Right cardiac atrium (tissue), 1 donor: ENCODE results near the genes MVB12B and GARNL3.

GRCh38 chr9:125315464-125316266 lies 54.0 kb downstream of the GAPVD1 start:
- PRO-cap = no peak

GRCh38 chr9:125374464-125375125 lies 113.0 kb downstream of the GAPVD1 start:
- PRO-cap = no peak

GRCh38 chr9:125530005-125530583 lies 176.9 kb downstream of the MAPKAP1 start:
- PRO-cap = no peak

DNA sequence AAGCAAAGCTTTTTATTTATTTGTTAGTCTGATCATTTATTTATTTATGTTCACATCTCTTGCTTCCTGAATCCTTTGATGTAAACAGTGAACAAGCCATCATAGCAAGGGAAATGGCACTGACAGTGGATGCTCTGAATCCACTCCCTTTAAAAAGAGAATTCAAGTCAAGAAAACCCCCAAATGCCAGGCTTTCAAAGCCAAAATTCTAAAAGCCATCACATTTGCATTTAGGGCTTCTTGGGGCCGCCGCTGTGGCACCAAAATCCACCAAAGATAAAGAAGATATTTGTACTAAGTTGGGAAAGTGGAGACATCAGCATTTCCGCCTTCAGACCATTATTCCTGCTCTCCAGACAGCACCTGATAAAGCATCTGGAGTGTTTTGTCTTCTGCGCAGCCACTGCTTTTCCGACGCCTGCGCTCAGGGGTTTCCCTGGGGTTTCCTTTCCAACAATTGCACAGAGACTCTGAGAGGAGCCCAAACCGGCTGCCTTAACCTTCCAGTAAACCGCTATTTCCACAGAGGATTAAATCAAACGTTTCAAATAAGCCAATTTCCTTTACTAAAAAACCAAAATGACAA lies 98.7 kb downstream of the MAPKAP1 start:
- PRO-cap = no peak

DNA sequence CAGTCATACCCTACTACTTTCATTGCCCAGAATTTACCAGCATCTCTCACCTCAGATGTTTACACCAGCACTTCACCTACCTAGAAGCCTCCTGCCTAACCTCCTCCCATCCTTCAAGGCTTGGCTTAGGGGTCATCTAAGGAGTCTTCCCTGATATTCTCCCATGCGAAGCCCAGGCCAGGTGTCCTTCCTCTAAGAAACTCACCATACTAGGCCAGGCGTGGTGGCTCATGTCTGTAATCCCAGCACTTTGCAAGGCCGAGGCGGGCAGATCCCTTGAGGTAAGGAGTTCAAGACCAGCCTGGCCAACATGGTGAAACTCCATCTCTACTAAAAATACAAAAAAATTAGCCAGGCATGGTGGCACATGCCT lies 75.3 kb downstream of the MAPKAP1 start:
- PRO-cap = no peak

- PRO-cap = no peak
Observed at GRCh38 chr9:125649198-125649728, 57.7 kb downstream of the MAPKAP1 start.

DNA sequence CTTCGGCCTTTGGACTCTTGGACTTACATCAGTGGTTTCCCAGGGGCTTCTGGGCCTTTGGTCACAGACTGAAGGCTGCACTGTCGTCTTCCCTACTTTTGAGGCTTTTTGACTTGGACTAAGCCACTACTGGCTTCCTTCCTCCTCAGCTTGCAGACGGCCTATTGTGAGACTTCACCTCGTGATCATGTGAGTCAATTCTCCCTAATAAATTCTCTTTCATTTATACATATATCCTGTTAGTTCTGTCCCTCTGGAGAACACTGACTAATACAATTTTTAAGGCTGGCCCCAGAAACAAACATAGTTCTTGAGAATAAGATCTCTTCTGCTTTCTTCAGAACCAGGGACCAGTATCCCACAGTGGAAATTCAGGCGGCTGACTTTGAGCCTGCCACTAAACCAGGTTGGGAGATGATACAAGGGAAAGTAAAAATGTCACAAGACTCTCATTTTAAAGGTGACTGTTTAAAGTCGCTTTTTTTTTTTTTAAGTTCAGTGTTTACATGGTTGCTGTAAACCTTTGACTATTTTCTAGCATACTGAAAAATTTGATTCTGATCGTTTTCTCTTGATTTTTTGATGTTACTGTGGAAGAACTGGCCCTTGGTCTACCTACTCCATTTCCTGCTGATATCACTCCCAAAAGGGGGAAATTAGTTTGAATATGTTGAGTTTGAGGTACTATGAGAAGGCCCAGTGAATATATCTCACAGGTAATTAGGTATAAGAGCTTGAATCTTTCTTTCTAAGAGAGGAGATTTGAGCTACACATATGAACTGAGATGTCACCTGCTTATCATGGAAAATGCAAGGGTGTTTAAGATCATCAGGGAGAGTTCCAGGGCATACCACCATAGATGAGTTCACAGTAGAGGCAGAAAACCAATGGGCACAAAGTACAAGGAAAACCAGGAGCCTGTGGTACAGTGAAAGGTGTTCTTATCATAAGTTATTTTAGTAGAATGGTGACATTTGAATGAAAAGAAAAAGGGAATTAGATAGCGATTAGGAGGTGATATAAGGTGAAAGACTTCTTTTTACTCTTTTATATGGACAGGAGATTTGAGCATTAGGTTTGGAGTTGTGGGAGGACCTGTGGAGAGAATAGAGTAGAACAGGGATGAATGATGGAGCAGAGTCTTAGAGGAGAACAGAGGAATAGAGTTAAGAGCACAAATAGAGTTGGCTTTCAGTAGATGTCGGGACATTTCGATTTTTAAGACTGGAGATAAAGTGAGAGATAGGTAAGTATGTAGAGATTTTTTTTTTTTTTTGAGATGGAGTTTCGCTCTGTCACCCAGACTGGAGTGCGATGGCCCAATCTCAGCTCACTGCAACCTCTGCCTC lies 38.8 kb downstream of the PBX3 start:
- PRO-cap = no peak

GRCh38 chr9:126150874-126151556 lies 175.6 kb upstream of the MVB12B start:
- PRO-cap = no peak

- PRO-cap = bidirectional peak, plus-strand start at chr9:126326661, minus-strand start at chr9:126326691; bidirectional peak, plus-strand start at chr9:126326940, minus-strand start at chr9:126326772; bidirectional peak, plus-strand start at chr9:126327148, minus-strand start at chr9:126327067
Observed at GRCh38 chr9:126326432-126327502, at the start of gene MVB12B. Gene MVB12B (plus strand): TSS chr9:126326829.

DNA sequence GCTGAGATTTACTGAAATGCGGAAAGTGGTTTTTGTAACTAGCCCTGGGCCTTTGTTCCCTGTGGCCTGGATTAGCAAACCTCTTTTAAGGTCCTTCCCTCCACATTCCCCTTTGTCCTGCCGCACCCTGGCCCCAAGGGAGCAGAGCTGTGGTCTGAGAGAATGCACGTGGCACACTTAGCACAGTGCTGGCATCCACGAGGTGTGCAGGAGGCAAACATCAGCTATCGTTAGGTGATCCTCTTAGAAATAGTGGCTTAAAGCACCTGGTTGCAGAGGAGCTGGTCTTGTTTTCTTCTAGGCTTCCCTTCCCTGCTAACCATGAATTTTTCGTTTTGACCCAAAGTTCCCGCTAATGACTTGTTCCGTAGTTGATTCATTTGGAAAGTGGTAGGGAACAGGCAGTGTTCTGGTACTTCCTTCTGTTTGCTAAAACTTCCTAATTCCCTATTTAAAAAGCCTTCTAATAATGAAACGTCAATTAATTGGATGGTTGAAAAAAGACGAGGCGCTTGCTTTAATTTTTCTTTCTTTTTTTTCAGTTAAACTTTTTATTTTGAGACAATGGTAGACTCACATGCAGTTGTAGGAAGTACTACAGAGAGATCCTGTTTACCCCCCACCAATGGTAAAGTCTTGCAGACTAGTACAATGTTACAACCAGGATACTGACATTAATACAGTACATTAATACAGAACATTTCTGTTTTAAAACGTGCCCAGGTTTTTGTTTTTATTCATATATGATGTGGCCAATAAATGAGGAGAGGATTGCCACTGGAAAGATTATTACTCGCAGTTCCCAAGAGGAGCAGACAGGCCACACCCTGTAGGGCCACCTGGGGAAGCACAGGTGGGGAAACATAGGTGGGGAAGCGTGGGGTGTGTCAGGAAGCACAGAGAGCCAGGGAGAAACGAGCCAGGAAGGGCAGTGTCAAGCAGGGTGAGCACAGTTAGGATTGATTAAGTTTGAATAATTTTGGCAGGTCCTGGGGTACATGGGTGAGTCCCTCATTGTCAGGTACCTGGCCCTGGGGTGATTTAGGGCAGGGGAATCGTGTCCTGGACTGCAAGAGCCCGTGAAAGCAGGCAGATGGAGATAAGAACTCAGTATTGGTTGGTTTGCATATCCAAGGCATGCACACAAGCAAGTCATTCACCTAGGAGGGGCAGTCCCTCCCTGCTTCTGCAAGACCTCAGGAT lies 22.0 kb downstream of the MVB12B start:
- PRO-cap = no peak

GRCh38 chr9:126661392-126662183 lies 47.9 kb downstream of the LMX1B start:
- PRO-cap = no peak

- PRO-cap = no peak
Observed at GRCh38 chr9:126664966-126665555, 51.3 kb downstream of the LMX1B start.

- PRO-cap = no peak
Observed at GRCh38 chr9:126964881-126965602, 50.5 kb downstream of the RALGPS1 start.

- PRO-cap = no peak
Observed at GRCh38 chr9:126986626-126986991, 72.0 kb downstream of the RALGPS1 start.

GRCh38 chr9:127079039-127079552 lies 43.3 kb downstream of the ANGPTL2 start:
- PRO-cap = no peak

DNA sequence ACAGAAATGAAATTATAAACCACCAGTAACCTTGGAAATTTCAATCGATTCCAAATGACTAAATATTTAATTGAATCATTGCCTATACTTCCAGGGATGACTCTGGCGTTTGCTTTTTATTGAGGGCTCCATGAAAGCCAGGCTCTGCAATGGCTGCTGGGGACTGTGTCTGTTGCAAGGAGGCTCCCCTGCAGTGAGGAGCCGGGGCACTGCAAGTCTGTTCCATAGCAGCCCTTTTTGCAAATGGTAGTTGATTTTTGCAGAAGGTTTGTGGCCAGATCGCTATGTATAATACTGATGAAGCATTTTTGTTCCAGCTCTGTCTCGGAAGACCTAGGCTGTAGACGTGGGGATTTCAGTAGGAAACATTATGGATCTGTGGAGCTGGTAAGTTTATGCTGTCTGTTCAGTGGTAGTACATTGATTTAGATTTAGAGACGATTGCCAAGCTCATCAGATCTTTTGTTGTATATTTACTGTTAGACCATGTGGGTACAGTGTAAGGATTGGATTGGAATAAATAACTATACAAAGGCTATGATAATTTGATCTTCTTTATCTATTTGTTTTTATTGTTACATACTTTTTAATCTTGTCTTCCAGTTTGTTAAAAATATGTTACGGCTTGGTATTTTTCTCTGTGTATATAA lies at the start of gene GARNL3:
GARNL3 (plus strand) TSS at position 140 of the 650 bp plus-strand sequence.
- PRO-cap = bidirectional peak, plus-strand start at position 178 of the sequence, minus-strand start at position 195 of the sequence

DNA sequence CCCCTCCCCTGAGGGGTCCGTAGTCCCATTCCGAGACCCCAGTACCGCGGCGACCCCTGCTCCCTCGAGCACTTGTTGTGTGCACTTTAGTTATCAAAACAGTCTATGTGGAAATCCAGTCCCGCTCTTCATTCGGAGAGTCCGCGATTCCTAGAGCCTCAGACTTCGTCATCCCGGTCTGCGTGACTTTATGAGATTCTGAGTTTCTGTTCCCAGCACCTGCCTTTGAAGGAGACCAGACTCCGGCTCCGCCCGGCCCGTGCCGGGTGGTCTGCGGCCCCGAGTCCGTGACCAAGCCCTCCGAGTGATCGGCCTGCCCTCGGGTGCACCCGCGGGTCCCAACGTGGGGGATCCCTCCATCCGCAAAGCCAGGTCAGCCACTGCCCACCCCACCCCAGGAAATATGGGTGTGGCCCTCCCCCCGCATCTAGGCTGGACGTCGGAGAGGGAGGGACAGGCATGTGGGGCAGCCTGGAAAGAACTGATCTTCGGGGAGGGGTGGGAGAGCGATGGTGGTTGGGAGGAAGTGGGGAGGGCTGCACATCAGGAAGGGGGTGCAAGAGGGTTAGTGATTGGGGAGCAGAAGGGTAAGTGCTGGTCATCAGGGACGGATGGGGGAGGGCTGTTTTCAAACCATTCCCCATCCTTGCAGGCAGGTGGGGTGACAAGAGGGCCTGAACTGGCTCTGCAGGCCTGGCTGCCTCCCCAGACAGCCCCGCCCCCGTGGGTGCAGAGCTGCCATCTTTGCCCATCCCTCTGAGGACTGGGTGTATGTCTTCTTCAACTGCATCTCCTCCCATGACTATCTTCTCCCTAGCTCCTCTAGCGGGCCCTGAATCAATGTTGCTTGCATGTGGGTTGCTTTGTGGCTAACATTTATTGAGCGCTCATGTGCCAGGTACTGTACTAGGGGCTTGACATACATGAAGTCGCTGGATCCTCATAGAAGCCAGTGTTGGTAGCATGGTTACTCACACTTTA lies 693 bp downstream of the LRSAM1 start:
- PRO-cap = bidirectional peak, plus-strand start at position 238 of the sequence, minus-strand start at position 200 of the sequence; unidirectional peak, minus-strand start at position 382 of the sequence

- PRO-cap = no peak
Observed at GRCh38 chr9:127539571-127540017, 29.3 kb downstream of the NIBAN2 start.

- PRO-cap = no peak
Observed at GRCh38 chr9:127545253-127546299, 23.3 kb downstream of the NIBAN2 start.

DNA sequence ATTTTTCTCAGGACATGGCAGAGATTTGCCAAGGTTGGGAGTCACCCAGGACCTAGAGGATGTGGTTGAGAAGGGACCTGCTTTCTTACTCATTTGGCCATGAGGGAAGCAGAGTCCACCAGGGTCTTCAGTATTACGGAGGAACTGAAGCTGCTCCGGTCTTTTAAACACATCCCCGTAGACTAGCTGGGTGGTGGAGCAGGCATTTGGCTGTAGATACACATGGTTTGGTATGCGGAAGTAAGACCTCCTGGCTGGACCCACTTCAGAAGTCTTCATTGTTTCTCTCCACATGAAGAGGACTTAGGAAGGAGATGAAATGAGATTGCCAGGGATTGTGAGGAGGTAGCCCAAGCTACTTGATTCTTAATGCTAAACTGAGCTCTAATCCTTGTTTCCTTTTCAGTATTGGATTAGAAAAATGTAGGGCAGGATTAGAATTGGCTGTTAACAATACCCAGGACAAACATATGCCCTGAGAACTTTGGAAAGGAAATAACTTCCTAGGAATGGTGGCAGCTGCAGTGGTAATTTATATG lies 32.9 kb downstream of the STXBP1 start:
- PRO-cap = no peak